Bile duct (tissue), 1 donor: ENCODE results near the genes PRKAA2 and TACSTD2.

- PRO-cap = no peak
Measured at GRCh38 chr1:54814055-54814498, 8.2 kb downstream of the LEXM start.

DNA sequence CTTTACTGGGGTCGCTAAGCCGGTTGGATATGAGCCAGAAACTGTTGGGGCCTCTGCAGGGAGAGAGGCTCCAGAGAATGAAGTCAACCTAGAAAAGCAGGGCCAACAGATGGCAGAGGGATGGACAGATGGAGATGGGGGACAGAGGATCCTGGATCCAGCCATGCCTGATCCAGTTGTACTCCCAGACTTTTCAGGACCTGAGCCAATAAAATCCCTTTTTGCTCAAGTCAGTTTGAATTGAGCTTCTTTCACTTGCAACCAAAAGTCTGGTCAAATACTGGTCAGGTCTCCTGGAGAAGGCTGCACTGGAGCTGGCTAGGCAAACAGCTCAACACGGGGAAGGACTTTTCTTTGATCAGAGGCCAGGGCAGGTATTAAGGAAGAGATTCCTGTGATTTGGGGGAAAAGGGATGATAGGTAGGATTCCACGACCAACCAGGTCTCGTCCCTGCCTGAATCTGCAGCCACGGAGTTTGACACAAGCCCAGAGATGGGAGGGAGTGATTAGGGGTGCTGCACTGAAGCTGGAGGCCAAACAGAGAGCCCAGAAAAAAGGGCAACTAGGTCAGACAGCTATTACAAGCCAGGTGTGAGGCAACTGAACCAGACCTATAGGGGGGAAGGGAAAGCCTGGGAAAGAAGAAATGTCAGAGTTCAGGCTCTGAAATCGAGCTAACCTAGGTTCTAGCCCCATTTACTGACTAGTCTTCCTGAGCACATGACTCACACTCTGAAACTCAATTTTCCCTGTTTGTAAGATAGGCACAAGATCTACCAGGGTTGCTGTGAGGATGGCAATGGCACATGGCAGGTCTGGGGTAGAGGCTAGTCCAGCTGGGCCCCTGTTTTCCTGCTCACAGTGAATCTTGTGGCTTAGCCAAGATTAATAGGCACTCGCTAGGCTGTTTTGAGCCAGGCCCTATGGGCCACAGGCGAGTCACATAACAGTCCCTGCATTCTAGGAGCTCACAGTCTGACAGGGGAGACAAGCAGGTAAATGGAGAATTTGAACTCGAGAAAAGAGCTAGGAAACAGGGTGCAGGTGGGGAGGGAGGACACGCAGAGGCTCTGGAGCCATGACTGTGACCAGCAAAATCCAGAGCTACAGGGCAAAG lies 1.8 kb downstream of the DHCR24 start:
- PRO-cap = no peak

DNA sequence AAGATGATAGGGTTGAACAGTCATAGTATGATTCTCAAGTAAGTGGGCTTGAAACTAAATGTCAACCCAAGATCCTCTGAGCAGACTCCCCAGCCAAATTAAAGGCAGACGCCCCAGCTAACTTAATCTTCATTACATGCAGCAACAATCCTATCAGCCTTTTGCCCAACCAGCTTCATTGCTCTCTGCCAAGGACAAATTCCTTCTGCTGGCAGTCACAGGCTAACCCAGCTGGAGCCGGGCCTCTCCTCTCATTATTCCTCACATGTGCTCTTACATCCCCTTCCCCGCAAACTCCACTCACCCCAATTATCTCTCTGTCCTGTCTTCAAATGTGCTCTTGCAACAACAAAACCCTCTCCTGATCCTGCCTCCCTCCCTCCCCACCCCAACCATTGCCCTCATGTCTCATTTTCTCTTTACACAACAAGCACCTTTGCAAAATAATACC lies 35.8 kb upstream of the DHCR24 start:
- PRO-cap = no peak

- PRO-cap = no peak
Measured at GRCh38 chr1:55125847-55126622, 86.7 kb downstream of the PCSK9 start.

DNA sequence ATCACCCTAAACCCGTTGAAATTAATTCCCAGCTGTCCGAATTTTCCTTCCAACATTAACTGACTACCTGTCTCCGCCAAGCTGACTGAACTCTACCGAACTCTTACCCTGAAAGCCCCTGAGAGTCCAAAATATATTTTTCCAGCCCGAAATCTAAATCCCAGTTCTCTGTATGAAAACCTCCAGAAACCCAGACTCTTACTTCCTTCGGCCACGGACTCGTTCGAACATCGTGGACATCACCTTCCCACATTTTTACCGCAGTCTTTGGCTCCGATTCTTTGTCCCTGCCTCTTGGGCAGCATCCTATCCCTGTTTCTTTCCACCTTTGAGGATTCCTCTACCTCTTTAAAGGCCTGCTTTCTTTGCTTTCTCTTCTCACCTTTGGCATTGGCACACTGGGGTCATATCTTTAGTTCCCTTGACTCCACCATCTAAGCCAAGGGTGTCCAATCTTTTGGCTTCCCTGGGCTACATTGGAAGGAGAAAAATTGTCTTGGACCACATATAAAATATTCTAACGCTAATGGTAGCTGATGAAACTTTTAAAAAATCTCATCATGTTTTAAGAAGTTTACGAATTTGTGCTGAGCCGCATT lies 956 bp upstream of the USP24 start:
- PRO-cap = no peak

DNA sequence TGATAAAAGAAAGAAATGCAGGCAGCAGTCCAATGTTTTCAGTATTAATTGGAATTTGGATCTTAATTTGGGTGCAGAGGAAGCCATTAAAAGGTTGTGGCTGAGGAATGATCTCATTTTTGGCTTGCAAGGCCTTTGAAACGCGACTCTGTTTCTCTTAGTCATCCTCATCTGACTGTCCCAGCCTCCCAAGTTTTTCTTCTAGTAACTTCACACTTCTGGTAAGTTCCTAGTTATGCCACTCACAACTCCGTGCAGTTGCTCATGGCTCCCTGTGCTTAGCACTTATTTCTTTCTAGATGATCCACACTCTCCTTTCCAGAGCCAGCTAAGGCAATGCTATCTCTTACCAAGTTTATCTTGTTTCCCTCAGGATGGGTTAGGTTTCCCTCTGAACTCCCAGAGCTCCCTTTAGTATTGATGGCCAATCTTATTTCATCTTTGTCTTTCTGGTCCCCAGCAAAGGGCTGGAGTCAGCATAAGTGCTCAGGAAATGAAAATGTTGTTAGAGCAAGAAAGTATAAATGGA lies 147.5 kb upstream of the USP24 start:
- PRO-cap = no peak

- PRO-cap = no peak
Measured at GRCh38 chr1:56255859-56256007, 323.6 kb downstream of the PLPP3 start.

- PRO-cap = no peak
Measured at GRCh38 chr1:56374733-56375219, 204.6 kb downstream of the PLPP3 start.

DNA sequence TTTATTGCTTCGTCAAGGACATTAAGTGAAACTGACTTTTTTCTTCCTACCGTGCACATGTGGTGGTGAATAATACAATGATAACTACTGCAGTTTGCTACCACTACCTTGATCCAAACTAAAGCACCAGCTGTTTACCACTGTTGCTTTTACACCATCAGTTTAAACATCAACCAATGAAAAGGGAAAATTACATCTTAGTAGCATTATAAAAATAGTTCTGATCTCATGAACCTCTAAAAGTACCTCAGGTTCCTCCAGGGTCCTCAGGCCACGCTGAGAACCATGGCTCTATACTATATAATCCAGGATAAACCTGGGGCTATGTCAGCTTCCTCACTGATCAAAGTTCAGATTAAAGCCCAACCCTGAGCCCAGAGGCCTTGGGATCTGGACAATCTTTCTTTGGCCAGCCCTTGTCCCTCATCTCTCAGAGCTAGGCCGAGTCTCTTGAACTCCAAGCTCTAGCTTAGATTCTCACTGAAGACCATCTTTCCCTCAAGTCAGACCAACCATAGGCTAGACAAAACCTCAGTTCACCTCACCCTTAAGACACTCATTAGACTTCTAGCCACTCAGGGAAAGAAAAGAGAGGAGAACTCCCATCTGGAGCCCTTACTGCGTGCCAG lies 168.4 kb downstream of the PLPP3 start:
- PRO-cap = no peak

DNA sequence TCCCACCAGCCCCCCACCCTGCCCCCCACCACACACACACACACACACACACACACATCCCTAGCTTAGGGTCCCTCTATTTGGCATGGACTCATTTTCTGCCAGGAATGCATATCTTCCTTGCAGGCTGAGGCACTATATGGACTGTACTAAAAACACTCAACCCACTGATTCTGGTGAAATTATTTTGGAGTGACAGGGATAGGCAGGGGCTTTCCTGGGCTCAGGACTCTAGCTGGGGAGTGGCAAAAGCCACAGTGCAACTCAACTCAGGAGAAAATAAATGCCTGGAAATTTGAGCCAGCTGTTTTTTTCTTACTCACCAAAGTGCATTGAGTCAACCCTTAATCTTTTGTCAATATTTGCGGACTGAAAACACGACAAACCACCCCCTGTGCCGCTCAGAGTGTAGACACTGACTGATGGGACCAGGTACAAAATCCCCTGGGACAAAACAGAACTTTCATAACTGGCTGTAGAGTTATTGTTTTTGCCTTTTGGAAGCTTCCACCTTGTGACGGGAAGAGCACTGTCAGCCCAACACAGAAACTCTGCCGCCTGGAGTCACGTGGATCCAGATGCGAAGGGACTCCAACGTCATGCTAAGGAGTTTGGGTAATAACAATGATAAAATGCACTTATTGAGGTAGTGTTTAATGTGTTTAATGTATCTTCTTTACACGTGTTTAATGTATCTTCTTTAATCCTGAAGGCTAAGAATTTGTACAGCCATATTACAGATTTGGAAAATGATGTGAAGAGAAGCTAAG lies 164.6 kb downstream of the PLPP3 start:
- PRO-cap = no peak

DNA sequence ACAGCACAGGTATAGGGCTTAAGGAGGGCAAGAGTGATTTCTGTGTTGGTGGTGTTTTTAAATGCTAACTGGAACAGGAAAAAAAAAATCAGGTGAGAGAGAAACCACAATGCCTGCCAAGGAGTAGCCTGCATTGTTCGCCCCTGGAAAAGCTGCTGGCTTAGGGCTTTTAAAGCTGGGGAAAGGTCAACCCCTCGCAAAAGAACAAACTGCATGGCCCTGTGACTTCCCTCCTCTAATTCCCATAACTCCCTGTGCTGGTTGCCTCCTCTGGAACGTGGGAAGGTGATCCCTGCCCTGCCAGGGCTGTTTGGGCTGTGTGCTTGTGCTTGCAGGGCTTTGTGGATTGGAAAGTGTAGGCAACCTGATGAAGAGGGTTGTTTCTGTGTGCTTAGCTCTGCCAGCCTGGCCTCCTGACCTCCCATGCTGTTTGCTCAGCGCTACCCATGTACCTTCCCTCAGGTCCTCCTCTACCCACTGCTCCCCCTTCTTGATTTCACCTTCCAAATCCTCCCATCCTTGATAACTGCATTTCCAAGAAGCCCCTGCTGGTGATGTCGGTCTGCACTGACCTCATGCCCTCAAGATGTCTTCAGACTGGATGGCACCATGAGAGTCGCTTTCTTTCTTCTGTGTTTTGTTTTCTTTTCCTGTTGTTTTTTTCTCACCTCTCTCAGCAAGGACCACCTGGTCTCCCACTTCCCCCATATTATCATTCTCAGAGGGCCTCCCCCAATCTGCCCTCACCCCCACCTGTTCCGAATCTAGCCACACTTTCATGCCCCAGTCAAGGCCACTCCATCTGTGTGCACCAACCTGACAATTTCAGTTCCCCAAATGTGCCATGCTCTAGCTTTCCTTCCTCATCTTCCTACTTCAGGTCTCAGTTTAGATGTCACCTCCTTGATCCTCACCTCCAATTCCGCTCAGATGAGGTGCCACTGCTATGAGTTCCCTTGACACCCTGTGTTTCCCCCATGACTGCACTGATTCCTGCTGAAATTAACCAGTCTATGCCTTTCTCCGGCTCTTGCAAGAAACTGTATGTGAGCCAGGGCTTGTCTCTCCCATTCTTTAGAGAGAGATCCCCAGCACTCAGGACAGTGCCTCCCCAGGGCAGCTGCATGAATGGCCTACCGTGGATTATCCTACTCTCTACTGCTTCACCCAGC lies 146.5 kb downstream of the PLPP3 start:
- PRO-cap = no peak

GRCh38 chr1:56448755-56449535 lies 130.4 kb downstream of the PLPP3 start:
- PRO-cap = no peak

DNA sequence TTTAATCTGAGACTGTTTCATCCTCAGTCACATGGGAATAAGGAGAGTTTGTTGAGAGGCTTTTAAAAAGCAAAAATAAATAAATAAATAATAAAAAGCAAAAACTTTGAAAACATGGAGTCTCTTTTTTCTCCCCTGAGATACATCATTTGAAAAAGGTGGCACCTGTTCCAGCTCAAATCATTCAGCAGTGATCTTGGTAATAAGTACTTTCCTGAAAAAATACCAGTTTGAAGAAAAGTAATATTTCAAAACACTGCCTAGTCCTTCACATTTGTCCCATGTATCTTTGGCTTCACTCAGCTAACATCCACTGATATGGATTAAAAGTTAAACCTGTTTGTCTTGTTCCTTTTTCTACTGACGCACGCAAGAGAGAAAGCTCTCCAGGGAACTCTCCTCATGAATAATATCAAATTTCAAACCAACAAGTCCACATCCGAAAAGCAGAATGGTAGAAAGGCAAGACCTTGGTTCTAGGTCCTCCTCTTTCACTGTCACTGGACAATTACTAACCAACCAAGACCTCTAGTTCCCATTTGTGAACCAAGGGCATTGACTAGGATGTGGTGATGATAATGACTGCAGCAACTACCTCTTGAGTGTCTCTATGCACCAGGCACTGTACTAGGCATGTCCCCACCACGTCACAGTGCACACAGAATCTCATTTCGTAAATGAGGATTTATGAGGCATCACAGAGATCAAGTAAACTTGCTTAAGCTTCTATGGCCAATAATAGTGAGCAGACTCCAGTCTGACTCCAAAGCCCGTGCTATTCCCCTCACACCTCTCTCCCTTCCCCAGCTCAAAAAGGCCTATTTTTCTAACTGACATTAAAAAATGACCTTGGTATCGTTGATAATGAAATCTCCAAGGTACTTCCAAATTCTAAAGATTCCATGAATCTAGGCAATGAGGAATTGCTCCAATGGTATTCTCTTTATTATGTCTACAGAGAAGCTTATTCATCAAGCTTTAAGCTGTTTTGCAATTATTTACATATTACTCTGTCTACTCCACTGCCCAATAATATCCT lies 8.4 kb downstream of the PLPP3 start:
- PRO-cap = no peak

GRCh38 chr1:56644921-56645984 lies at the start of gene PRKAA2:
Gene PRKAA2 (plus strand): TSS chr1:56645314.
- PRO-cap = bidirectional peak, plus-strand start at chr1:56645316, minus-strand start at chr1:56645144; bidirectional peak, plus-strand start at chr1:56645673, minus-strand start at chr1:56645615

- PRO-cap = no peak
Measured at GRCh38 chr1:56855966-56856462, 1.4 kb downstream of the C8A start.

- PRO-cap = no peak
Measured at GRCh38 chr1:56961240-56961939, 4.4 kb downstream of the C8B start.

DNA sequence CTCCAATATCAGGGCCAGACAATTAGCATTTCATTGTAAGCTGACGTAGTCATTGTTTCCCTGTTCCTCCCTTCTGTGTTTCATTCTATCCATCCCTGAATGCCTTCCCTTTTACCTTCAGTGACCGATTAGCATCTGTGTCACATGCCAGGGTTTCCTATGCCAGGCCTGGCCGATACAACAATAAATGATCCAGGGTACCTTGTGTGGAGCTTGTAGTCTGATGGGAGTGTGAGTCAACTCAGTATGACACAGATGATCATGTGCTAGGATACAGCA lies 164.0 kb upstream of the C8B start:
- PRO-cap = no peak

GRCh38 chr1:57271069-57271754 lies 152.6 kb downstream of the DAB1 start:
- PRO-cap = no peak

- PRO-cap = no peak
Measured at GRCh38 chr1:57324997-57325323, 98.9 kb downstream of the DAB1 start.

- PRO-cap = bidirectional peak, plus-strand start at chr1:58577205, minus-strand start at chr1:58577252; bidirectional peak, plus-strand start at chr1:58577567, minus-strand start at chr1:58577447
Measured at GRCh38 chr1:58576843-58577725, at the start of gene TACSTD2. Gene TACSTD2 (minus strand): TSS chr1:58577252.